ENCODE measurements around a stretch of chr6.

DNA sequence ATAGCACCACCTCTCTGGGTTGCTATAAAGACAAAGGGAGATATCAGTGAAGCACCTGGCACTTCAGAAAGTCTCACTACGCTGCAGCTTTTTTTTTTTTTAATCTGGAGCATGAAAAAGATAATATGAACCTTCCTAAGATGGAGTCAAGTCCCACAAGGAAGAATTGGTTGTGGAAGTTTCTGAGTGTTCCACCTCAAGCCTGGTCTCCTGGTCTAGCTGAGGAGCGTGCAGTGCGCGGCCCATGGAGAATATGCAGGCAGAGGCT, 537 bp downstream of the KIF25 start:
- RAMPAGE, long total RNA, result no peak
- RRBS, result no CpG with 5 or more reads among the region's 4 CpGs

DNA sequence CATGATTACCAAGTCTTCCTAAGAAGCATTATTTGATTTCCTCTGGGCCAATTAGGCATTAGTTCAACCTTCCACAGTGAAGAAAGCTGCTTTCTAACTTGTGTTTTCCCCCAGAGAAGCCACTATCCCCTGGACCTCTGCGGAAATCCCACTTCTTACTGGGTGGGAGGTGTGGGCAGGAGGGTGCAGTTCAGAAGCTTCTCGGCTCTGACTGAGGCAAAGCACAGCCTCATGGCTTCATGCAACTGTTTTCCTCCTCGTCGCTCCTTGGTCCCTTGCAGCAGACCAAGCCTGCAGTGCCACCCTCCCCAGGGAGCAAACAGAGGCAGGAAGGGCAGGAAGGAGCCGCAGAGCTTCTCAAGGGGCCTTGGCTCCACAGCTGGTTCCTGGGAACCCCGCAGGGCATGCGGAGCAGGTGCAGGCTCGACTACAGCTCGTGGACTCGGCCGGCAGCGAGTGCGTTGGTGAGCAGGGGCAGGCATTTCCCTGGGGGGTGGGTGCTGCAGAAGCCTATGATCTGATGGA, 37.3 kb downstream of the FRMD1 start:
- RAMPAGE, long total RNA, result no peak
- RRBS, result 81% methylated on average over 3 of the region's 13 CpGs

- RAMPAGE, long total RNA, result no peak
- RRBS, result no CpG with 5 or more reads among the region's 10 CpGs
These were observed 32.9 kb downstream of the FRMD1 start for GRCh38 chr6:168046031-168046593.

- RAMPAGE, long total RNA, result no peak
- RRBS, result no CpG with 5 or more reads among the region's 13 CpGs
These were observed 8.4 kb downstream of the FRMD1 start for GRCh38 chr6:168070527-168071040.

- RAMPAGE, long total RNA, result no peak
- RRBS, result no CpG with 5 or more reads among the region's 9 CpGs
These were observed 23.4 kb upstream of the FRMD1 start for GRCh38 chr6:168102311-168102939.

- RAMPAGE, long total RNA, result no peak
- RRBS, result no CpG with 5 or more reads among the region's 6 CpGs
These were observed 84.4 kb upstream of the FRMD1 start for GRCh38 chr6:168163505-168163704.

- RAMPAGE, long total RNA, result no peak
- RRBS, result no CpG with 5 or more reads among the region's 7 CpGs
These were observed 112.6 kb downstream of the DACT2 start for GRCh38 chr6:168207043-168207284.

- RAMPAGE, long total RNA, result no peak
- RRBS, result 33% methylated on average over 3 of the region's 27 CpGs
These were observed 45.5 kb downstream of the DACT2 start for GRCh38 chr6:168273730-168274825.

DNA sequence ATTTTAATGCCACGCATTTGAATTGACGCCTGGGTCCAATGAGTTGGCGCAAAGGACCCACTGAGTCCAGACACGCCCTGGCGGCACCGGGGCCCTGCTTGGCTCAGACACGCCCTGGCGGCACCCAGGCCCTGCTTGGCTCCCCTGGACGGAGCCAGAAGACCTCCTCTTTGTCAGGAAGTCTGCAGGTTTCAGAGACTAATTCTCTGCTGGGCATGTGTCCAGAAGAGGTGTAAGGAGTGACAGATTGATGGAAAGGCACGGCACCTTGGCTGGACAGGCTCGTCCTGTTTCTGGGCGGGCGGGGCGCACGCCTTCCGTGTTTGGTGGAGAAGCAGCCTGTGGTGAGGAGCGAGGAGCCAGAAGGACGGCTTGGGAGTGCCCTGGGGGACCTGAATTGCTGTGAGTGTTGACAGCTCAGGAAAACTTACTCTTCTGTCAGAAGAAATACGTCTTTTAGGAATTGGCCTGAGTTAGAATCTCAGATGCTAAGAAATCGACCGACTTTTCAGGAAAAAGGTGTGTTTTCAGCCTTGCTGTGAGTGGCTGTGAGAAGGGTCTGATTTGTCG, 23.1 kb upstream of the DACT2 start:
- RAMPAGE, long total RNA, result no peak
- RRBS, result no CpG with 5 or more reads among the region's 22 CpGs

GRCh38 chr6:168390584-168391474, 50.2 kb upstream of the SMOC2 start:
- RAMPAGE, long total RNA, result no peak
- RRBS, result no CpG with 5 or more reads among the region's 18 CpGs

- RAMPAGE, long total RNA, result no peak
- RRBS, result no CpG with 5 or more reads among the region's 11 CpGs
These were observed 101.3 kb downstream of the SMOC2 start for GRCh38 chr6:168542075-168542838.

DNA sequence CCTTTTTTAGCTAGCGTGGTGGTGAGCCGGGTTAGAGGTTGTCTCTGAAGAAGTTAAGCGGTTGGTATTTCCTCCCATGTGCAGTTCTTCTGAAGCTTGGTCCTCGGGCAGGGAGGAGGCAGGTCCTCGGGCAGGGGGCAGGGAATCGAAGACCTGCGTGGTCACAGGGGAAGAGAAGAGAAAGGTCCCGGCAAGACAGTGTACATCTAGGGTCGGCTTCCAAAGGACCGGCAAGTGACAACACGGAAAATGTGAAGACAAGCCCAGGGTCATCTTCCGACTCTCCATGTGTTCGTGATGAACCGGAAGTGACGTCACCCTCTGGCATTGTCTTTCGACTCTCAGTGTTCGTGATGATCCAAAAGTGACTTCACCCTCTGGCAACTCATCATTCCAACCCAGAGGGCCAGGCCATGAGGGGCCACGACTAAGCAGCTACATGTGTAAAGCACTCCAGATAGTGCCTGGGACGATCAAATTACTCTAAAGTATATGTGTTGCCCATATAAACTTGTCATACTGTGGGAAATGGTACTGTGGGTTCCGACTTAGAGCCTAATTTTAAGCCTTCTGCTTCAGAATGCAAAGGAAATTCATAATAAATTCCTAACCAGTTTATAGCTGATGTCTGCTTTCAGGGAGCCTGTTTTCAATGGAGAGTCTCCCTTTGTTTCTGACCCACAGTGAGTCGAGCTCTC, 290.7 kb downstream of the THBS2 start:
- RAMPAGE, long total RNA, result no peak
- RRBS, result 47% methylated on average over 9 of the region's 21 CpGs

DNA sequence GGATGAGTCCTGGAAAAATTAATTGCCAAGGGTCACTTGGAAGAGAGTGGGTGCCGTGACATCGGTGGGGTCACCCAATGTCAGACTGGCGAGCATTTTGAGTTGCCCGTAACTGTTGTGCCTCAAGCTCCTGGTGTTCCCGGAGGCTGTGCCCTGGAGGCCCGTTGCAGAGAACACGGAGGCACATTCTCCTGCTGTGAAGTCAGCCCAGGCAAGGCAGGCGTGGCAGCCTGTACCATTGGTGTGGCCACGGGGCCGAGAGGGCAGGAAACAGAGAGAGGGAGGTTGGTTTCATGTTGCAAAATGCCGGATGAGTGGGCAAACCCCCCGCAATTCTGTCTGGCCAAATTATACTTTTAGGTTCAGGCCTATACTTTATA, 81.2 kb downstream of the THBS2 start:
- RAMPAGE, long total RNA, result no peak
- RRBS, result no CpG with 5 or more reads among the region's 12 CpGs

DNA sequence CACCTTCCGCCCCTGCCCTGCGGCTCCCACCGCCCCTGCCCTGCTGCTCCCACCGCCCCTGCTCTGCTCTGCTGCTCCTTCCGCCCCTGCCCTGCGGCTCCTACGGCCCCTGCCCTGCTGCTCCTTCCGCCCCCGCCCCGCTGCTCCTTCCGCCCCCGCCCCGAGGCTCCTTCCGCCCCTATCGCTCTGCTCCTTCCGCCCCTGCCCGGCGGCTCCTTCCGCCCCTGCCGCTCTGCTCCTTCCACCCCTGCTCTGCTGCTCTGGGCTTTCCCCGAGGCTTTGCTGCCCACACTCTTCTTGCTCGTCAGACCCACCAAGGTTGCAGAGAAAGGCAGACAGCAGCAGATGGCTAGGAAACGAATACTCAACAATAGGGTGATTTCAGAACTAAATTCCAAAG, 78.7 kb downstream of the THBS2 start:
- RAMPAGE, long total RNA, result no peak
- RRBS, result no CpG with 5 or more reads among the region's 23 CpGs

DNA sequence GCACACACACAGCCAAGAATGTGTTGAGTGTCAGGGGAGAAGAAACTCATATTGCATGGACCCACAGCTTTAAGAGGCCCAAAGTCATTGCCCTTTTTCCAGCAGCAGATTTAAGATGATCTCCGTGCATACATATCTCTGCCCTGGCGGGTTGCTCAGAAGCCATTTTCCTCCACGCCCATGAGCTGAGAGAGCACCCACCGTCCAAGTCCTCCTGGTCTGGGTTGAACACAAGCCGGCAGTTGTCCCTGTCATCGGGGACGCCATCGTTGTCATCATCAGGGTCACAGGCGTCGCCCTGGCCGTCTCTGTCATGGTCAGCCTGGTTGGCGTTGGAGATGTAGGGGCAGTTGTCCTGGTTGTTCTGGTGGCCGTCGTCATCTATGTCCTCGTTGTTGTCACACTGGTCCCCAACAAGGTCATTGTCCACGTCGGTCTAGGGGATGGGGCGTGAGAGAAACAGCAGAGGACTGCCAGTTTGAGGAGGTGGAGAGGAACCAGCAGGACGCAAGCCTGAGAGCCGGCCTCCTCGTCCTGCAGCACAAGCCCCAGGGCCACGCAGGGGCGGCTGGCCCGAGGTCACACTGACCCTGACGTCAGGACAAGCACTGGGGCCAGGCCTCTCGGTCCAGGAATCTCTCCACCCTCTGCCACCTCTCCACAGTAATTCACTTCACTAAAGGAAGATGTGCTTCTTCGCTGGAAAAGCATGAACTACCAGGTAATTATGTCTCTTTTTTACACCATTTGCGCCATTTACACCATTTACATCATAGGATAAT, 28.5 kb downstream of the THBS2 start:
- RAMPAGE, long total RNA, result no peak
- RRBS, result no CpG with 5 or more reads among the region's 28 CpGs

GRCh38 chr6:169231827-169232347, 21.8 kb downstream of the THBS2 start:
- RAMPAGE, long total RNA, result no peak
- RRBS, result 96% methylated on average over 8 of the region's 41 CpGs

GRCh38 chr6:169251317-169251689, 2.3 kb downstream of the THBS2 start:
- RAMPAGE, long total RNA, result no peak
- RRBS, result 0% methylated on average over 2 of the region's 6 CpGs

DNA sequence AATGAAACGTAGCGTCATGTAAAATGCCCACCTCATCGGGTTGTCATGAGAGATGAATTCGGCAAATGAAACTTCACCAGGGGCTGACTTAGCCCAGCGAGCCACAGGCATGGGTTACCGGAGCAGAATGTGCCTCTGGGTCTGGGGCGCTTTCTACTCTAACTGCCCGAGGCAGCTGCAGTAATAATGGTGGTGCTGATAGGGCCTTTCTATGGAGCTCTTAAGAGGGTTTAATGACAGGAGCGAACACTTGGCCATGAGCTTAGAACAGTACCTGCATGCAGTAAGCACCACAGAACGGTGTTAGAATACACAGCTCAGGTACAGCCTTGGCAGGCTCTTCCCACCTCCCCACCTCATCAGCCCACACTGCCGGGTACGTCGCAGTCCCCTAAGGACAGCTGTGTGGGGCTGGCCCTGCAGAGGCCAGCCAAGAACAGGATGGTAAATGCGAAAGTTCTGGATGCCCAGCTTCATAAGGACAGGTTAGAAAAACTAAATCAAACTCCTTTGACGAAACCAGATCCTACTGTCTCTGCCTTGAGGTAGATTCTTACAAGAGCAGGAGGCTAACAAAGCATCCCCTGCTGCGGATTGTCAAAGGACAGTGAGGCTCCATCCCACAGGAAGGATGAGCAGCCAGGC, 1.5 kb downstream of the THBS2 start:
- RAMPAGE, long total RNA, result no peak
- RRBS, result no CpG with 5 or more reads among the region's 16 CpGs

- RAMPAGE, long total RNA, result no peak
- RRBS, result no CpG with 5 or more reads among the region's 5 CpGs
These were observed 11.5 kb downstream of the WDR27 start for GRCh38 chr6:169690301-169690835.

DNA sequence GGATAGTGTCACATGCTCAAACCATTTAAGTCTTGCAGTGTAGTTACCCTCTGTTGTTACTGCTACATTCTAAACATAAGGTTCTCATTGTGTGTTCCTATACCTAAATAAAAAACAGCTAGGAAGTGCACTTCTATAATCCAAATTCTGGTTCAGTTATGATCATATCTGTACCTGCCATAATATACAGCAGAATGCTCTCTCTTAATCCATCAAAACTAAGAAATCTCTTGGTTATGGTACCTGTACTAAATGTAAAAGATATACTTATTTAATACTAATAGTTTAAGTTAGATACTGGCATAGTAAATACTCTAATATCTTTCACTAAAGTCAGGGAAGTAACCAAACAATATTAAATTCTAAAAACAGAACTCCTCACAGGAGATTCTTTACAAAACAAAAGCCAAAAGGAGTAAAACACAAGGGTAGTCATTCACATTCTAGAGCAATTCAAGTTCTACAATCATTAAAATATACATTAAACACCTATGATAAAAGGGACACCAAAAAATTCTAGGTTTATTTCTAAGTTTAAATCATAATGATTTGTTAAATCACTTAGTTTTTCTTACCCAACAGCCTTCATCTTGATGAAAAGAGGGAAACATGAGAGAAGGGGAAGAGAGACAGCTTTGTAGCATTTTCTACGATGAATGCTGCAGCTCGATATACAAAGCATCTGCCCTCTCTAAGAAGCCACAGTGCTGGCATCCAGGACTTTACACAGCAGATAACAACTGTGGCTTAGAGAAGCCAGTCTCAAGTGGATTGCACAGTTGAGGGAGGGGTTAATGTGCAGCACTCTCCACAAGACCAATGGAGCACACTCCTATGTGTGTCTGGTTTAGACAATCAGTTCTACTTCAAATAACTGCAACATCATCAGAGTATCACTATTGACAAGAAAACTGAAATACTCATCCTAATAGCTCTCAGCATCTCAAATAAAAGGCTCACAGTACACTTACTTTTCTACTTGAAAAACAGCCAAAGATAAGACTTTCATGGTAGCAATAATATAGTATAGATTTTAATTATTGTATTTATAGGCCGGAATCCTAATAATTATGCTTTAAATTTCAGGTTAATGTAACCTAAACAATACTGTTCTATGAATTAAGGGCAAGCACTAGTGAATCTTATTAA, 5.7 kb downstream of the C6orf120 start:
- RAMPAGE, long total RNA, result no peak
- RRBS, result no CpG with 5 or more reads among the region's 3 CpGs